Tongue (tissue), 2 donors: ENCODE measurements around the genes LRRC8B and LRRC8C.

DNA sequence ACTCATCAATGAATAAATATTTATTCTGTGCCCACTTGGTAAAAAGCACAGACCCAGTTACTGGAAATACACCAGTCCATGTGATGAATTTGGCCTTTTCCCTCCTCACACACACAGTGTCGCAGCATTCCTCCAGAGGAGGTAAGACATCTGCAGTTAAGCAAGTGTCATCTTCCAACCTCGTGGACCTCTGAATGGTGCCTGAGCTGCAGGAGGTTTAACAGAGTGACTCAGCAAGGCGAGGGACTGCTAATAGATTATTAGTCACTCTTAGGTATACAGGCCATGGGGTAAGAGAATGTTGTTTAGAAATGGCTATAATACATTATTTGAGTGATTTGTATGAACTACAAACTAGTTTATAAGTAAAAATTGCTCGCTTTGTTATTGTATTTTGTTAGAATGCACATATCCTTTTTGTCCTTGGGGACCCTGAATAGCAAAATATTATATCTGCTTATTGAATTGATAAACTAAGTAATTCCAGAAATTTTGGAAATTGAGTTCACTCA is 8.5 kb upstream of the LRRC8B start:
- RAMPAGE, long total RNA, result no peak

DNA sequence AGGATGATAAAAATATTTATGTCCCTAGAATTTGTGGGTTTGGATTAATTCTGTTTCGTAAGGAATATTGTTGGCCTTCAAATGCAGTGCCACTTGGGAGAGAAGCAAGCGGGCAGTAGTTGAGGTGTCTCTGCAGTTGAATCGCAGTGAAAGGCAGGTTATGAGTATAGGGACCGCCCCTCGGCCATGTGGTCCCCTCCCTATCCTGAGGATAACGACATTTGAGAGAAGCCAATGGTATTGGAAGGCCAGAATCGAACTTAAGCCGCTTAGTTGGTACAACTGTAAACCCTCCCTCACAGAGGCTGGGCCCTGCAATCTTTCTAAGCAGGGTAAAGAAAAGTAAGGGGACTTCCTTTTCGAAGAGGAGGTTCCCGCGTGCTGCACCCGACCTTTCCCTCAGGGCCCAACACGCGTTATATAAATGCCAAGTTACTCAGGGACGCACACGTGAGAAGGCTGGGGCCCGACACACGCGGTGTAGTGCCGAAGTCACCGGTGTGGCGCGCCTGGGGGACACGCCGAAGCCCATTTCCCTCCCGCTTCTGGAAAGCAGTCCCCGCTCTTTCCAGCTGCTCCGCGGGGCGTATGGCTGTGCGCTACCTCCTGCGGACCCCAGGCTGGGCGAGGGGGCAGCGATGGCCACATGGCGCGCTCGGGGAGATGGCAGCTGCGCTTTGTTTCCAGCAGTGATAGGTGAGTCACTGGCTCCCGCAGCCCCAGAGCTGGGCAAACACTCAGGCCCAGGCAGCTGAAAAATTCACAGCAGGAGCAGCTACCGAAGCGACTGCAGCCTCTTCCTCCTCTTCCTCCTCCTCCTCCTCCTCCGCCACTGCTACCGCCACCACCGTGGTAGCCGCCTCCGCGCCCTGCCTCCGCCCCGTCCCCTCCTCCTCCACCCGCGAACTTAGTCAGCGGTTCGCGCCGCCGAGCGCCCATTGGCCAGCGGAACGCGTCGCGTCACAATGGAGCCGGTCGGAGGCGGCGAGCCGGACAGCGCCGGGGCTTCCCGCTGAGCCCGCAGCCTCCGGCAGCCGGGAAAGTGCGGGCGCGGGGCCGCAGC is at the start of gene LRRC8B:
LRRC8B (plus strand) TSS at position 938 of the 1,063 bp plus-strand sequence.
- RAMPAGE, long total RNA, result no peak

GRCh38 chr1:89545211-89546083 is 20.8 kb downstream of the LRRC8B start:
- RAMPAGE, long total RNA, result no peak

DNA sequence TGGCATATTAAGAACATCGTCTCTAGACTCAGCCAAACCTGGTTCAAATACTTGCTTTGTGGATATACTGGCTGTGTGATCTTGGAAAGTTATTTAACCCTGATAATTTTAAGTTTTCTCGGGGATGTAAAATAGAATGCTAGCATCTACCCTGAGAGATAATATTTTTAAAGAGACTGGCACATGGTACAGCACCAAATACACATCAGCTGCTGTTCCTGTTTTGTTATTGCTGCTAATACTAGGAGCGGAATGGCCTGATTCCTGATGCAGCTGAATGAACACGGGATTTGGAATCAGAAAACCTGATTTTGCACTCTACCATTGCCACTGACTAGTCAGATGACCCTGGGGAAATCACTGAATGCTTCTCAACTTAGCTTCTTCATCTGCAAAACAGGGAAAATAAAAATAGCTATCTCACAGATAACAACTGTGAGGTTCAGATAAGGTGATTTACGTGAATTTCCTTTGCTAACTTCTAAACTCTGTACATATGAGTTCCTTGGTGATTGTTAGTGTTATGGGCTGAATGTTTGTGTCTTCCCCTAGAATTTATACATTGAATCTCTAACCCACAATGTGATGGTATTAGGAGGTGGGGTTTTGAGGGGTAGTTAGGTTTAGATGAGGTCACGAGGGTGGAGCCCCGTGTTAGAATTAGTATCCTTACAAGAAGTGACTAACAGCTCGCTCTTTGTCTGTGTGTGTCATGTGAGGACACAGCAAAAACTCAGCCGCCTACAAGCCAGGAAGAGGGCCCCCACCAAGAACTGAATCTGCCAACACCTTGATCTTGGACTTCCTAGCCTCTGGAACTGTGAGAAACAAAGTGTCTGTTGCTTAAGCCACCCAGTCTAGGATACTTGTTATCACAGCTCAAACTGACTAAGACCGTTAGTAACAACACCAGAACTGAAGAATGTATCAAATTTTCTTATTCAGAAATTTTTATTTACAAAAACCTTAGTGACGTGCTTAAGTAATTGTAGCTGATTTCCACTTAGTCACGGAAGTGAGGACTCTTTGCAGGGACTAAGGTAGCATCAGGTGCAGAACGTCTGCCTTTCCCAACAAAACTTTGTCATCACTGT is 24.8 kb upstream of the LRRC8C start:
- RAMPAGE, long total RNA, result no peak

DNA sequence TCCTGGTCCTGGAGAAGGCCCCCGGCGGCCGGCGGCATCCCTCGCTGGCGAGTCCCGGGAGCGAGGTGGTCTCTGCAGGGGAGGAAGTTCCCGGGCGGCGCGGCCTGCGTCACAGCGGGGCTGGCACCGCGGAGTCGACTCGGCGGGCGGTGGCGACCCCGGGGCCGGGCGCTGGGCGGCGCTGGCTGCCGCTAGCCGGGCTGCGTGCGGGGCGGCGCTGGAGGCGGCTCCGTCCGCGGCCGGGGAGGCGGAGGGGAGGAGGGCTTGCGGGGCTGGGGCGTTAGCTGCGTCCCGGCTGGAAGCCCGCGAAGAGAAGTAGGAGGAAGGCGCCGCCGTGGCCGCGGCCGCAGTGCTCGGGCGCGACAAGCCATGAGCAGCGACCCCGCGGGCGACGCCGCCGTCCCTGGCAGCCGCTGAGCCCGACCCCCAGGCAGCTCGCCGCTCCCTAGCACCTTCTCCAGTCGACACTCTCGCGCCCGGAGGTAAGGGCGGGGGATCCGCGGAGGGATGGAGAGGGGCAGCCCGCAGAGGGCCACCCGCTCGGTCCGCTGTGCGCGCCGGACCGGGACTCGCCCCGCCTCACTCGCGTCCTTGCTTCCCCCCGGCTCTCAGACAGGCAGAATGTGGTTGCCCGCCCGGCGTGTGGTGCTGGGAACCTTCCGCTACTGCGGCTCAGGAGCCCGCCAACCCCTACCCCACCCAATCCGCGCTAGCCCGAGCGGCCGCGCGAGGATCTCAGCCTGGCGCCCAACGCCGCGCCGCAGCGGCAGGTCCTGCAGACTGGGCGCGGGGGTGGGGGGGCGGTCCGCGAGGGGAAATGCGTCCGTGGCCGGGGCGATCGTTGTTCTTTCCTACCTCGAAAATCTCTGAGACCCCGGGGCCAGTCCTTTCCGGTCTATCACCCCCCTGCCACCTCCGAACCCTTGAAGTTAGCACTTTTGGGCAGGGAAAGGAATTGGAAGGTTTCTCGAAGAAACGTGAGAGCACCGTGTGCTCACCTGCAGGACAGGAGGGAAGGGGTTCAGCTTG is at the start of gene LRRC8C:
LRRC8C (plus strand) TSS at position 280 of the 1,029 bp plus-strand sequence.
- RAMPAGE, long total RNA, result no peak

- RAMPAGE, long total RNA, result no peak
Observed at GRCh38 chr1:89739975-89740211, 80.9 kb upstream of the LRRC8D start.

- RAMPAGE, long total RNA, result no peak
Observed at GRCh38 chr1:89843283-89844292, 22.8 kb downstream of the LRRC8D start.

DNA sequence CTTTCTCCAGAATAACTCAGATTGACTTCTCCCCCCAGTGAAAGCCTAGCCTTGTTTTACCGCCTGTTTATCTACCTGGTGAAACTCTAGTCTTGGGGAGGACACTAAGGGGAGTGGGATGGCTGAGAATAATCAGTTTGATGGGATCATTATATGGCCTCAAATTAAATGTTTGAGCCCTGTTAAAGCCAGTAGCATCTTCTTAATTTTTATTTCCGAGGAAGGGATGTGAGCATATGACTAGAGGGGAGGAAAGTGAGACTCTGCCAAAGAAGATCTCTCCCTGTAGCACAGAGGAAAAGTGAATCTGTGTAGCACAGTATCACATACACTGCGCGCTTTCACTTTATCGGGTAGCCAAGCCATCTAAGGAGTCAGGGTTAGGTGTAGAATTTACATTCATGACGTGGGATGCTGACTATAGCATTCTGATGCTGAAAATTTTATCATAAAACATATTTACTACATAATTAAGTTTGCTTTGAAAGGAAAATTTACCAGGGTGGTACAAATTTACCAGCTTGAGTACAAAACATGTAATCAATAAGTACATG is 24.0 kb downstream of the LRRC8D start:
- RAMPAGE, long total RNA, result no peak

DNA sequence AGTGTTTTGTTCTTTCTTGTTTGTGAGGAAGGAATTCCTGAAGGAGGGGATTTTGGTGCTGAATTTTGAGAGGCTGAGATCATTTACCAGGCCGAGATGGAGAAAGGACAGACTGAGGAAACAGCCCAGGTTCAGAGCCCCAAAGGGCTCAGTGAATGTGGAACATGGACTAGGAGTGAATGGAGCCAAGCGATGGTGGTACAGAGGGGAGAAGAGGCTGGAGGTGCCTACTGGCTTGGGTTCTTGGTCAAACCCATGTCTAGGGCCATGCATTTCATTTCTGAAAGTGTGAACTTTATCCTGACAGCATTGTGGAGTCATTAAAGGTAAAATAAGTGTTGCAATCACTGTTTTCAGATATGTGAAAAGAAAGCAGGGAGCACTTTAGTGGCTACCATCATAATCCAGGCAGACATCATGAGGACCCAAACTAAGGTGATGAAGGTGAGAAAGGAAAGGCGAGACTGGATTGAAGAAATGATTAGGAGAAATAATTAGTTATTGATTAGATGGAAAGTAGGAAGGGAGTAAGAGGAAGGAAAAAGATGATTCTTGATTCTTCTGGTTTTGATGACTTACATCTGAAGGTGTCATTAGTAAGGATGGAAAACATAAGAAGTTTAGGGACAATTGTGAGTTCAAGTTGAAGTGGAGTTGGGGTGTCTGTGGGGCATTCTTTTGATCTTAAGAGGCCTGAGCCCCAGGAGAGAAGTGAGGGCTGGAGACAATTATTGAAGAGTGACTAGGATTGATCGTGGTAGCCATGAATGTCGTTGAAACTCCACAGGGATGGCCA is 32.0 kb downstream of the LRRC8D start:
- RAMPAGE, long total RNA, result no peak

DNA sequence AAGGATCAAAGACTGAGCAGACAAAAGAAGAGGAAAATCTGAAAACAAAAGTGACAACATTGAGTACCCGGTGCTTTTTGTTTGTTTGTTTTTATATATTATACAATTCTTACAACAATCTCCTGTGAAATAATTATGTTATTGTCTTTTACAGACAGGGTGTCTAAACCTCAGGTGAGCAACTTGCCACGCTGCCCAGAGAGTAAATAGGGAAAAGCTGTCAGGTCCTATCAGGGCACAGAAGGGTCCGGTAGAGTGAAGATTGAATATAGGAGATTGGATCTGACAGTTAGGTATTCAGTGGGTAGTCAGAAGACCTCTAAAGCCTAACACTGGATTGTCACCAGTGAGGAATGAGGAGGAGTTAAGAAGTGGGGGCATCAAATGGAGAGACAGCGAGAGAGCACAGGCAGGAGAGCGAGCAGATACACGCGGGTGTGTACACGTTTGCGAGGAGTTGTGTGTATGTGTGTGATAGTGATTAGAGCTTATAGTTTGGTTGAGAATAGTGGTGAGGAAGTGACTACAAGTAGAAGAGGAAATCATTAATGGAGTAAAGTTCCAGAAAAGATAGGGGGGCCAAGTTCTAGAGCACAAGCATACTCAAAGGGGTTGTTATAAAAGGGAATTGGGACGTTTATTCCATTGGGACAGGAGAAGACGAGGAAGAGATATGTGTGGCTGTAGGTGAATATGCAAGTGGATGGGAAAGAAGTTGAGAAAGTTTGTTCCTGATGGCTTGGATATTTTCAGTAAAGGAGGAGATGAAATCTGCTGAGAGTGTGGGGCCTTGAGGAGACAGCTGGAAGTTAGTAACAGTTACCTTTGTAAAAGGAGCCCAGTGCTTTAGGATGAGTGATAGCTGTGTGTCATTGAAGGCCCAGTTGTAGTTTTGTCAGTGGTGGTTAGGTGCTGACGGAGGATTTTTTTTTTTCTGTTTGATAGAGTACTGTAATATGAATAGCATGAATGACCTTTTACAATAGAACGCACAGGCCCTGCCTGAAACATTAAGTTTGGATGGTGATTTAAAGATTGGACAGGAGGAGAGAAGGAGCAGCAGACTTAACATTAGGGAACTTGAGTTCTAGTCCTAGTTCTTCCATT is 33.0 kb downstream of the LRRC8D start:
- RAMPAGE, long total RNA, result no peak

GRCh38 chr1:89957007-89957682 is 37.8 kb upstream of the ZNF326 start:
- RAMPAGE, long total RNA, result no peak

- RAMPAGE, long total RNA, result no peak
Observed at GRCh38 chr1:90012558-90013359, 17.8 kb downstream of the ZNF326 start.

GRCh38 chr1:90719298-90720331 is 2.5 kb upstream of the BARHL2 start:
- RAMPAGE, long total RNA, result no peak

DNA sequence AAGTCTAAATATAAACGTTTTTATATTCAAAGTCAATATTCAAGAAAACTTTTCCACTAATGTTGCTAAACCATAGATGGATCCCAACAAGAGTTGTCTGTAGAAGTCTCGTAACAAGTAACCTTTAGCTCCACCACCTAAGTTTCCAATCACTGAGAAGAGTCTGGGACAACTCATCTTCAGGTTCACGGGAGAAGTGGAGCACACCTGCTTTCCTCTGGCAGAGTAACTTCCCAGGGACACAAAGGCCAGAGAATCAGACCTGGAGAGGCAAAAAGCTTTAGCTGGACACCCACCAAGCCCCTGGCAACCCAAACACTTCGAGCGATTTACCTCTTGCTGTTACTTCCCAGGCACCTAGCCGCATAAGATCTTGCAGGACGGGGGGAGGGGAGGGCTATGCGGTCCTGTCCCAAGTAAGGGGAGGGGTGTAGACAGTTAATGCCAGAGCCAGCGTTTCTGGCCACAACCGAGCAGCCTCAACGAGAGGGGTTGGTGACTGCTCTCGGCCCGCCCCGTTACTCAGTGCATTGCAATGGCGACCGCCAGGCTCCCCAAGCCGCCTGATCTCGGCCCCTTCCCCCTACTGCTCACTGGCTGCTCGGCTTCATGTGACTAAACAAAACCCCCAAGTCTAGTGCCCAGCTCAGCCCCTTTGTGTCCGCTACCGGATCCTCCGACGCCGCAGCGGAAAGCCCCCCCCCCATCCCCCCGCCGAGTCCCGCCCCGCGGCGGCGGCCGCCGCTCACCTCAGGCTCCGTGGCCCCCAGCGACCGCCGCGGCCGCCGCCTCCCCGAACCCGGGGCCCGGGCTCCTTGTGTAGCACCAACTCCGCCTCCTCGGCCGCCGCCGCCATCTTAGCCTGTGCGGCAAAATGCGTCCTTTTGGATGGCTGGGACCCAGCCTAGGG is 640 bp downstream of the ZNF644 start:
- RAMPAGE, long total RNA, result no peak

DNA sequence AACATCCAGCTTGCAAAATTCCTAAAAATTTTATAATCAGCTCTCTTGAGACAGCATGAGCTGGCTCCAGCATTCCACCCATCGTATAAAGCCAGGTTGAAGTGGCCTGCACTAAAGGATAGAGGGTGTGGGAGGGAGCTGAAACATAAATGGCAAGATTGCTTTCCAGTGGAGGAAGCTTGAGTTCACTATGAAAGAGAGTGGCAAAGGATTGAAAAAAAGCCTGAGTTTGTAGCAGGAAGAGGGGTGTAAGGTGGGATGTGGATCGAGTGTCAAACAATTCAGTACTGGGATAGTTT is 48.5 kb upstream of the ZNF644 start:
- RAMPAGE, long total RNA, result no peak

GRCh38 chr1:91133231-91133794 is 111.5 kb upstream of the ZNF644 start:
- RAMPAGE, long total RNA, result no peak

DNA sequence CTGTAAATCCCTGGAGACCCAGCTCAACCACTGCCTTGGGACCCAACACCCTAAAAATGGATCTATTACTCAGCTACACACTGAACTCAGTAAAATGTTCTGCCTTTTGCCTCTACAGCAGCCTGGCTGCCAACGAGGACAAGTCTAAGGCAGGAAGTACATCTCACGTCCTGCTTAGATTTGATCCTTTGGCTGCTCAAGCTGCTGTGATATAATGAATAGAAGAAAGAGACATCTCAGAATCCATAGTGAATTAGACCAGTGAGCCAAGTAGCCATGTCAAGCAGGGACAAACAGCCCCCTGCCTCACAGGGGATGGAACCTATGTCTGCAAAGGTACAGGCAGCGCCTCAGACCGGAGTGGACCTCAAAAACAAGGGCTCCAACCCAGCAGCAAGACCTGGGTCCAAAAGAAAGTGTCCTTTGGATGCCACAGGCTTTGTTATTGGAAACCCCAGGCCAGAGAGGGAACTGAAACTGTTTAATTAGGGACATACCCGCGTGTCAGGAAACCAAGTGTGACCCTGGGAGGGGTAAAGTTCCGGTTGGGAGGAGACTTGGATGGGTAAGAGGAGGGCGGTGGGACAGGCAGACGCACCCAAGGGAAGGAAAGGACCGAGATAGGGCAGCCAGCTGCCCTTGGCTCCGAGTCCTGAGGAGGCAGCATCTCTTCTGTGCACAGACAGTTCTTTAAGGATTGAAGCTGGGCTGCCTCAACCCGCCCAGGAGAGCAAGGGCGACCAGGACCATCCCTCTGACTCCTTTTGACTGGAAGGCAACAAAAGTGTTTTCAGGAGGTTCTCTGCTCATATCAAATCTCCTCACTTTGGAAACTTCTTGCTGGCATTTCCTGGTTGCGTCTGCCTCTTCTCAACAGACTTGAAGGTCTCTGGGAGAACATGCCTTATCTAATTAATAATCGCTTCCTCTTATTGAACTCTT is 71.3 kb downstream of the CDC7 start:
- RAMPAGE, long total RNA, result no peak

DNA sequence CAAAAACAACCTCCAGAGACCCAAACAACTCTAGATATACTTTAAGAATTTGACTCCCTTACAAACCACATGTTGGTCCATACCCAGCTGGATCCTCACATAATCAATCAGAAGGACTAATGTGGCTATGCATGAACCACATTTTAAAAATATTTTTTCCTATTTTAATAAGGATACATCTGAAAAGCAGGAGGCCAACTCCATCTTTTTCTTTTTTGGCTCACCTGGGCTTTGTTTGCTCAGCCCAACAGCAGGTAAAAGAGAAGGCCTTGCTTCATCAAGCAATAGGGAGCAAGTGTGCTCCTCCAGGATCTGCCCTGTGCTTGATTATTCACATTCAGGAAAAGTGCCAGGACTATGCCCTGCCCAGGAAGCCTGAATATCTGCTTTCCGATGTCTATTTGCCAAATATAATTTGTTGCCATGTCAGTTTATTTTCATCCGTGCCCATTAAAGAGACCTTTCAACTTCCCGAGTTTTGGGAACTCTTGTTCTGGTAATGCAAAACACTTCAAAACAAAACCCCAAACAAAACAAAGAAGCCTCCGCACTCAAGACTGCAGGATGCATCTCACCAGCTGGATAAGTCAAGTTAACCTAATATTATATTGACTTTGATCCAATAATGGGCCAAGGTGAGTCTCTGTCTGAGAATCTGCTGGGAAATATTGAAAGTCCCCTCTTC is 185.3 kb downstream of the CDC7 start:
- RAMPAGE, long total RNA, result no peak

DNA sequence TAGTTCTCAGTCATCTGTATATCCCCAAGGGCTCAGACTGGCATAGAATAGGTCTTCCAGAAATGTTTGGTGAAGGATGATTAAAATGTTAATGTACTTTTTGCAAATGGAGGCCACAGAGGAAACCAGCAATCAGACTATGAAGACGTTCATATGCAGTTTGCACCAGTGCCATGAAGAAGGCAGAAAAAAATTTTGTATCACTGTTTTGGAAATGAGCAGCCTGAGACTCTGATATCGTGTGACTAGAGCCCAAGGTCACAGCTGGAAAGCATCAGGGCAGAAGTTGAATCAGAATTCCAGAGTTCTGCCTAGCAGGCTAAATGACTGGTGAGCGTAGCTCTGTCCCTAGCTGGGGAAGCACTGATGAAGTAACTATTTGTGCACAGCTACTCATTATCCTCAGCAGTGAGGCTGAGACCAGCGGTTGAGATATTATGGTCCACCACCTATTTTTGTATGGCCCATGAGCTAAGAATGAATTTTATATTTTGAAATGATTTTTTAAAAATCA is 186.4 kb downstream of the TGFBR3 start:
- RAMPAGE, long total RNA, result no peak

GRCh38 chr1:91830016-91830655 is 55.8 kb downstream of the TGFBR3 start:
- RAMPAGE, long total RNA, result no peak